Umbilical cord (tissue), 2 donors: ENCODE measurements around a stretch of chr2.

GRCh38 chr2:106030364-106031384 is 34.8 kb upstream of the ECRG4 start:
- RAMPAGE, long total RNA: no peak

- RAMPAGE, long total RNA: no peak
These were observed 56.1 kb downstream of the UXS1 start for GRCh38 chr2:106137923-106138498.

GRCh38 chr2:106383050-106383459 is 85.2 kb downstream of the RGPD3 start:
- RAMPAGE, long total RNA: no peak

DNA sequence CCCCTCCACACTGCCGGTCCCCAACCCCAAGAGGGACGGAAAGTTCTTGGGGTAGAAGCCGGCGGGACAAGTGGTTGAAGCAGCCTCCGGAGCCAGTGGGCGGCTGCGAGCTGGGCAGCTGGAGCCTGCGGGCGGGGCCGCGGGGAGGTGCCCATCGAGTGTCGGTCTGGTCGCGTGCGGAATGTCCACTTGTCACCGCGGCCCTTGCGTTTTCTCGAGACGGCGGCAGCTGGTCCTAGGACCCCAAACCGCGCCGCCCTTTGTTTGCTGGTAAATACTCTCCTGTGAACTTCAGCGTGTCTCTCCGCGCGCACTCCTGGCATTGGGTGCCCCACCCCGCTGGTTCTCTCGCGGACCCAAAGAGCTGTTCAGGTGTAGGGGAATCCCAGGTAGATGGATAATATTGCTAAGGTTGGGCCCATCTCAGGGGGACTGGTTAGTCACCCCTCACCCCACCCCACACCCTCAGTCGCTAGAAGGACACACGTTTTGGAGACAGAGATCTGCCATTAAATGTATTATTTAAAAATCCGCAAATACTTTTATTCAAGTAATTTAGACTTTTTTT is 1.5 kb upstream of the ST6GAL2 start:
- RAMPAGE, long total RNA: no peak

DNA sequence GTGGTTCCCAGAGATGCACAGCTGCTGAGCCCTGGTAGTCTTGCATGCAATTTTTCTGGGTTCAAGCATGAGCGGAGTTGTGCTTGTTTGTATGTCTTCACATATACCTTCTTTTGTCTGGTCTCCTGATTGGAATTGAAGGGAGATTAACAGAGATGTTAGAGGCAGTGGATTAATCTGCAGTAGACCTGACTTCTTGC is 251.9 kb upstream of the ST6GAL2 start:
- RAMPAGE, long total RNA: no peak

GRCh38 chr2:107542101-107542942 is 284.4 kb upstream of the RGPD4 start:
- RAMPAGE, long total RNA: no peak

- RAMPAGE, long total RNA: no peak
These were observed 20.1 kb upstream of the SULT1C2 start for GRCh38 chr2:108268687-108268886.

DNA sequence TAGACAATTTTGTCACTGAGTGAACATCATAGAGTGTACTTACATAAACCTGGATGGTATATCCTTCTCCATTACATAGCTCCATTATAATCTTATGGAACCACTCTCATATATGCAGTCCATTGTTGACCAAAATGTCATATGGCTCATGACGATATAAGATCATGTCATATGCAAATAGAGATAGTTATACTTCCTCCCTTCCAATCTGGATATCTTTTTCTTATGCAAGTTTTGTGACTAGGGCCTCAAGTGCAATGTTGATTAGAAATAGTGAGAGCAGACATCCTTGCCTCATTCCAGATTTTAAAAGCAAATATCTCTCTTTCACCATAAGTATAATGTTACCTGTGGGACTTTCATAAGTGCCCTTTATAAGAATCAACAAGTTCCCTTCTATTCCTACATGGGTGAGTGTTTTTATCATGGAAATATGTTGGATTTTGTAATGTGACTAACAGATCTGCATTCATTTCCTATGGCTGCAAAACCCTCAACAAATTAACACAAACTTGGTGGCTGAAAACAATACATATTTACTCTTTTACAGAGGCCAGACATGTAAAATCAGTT is 21.7 kb upstream of the SULT1C4 start:
- RAMPAGE, long total RNA: no peak

DNA sequence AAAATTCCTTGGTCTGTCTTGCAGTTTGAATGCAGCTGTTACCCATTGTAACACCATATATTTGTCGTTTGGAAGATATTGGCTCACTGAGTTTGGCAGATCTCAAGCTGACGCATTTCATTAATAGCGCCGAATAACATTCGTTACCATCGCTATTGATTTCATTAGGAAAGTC is 1.1 kb downstream of the LIMS1 start:
- RAMPAGE, long total RNA: no peak

GRCh38 chr2:108538122-108538737 is 4.0 kb downstream of the LIMS1 start:
- RAMPAGE, long total RNA: no peak

- RAMPAGE, long total RNA: no peak
These were observed 66.6 kb upstream of the RANBP2 start for GRCh38 chr2:108652606-108653105.

DNA sequence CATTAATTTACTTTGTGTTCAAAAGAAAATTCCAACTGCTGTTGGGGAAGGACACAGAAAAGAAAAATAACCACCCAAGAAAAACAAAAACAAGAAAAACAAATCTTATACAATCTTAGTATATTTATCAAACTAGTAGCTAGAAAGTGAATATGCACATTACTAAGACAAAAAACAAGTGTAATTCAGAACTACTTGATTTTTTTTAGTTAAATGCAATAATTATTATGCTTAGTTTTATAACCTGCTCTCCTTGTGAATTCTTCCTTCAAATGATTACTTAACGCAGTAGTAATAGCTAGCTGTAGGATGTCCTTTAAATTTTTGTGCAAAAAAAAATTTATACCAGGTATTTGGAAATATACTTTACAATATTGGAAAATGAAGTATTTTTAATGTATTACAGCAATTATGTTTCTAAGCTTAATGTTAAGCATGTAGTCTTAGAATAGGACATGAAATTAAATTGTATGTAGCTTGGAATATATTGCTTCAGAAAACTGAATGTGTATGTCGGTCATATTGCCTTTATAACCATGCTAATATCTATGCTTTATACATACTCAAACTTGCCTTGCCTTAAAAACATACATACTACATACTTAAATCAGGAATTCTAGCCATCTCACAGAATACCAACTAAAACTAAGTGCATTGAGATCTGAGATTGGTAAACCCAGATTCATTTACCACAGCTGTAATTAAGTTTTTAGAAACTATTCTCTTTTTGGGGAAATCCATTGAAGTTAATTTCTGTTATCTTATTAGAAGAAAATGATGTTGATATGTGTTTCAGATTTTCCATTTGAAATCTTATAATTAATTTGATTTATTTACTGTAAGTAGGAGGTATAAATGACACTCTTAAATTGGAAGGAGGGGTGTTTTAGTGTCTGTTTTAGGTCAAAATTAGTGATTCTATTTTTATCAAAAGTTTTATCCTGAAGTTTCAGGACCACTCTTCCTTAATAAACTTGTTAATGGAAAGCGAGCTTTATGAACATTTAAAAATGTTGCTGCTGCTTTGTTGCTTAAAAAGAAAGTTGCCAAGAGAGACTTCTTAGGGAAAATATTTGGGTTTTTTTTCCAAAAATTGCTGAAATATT is 34.6 kb upstream of the RANBP2 start:
- RAMPAGE, long total RNA: no peak

DNA sequence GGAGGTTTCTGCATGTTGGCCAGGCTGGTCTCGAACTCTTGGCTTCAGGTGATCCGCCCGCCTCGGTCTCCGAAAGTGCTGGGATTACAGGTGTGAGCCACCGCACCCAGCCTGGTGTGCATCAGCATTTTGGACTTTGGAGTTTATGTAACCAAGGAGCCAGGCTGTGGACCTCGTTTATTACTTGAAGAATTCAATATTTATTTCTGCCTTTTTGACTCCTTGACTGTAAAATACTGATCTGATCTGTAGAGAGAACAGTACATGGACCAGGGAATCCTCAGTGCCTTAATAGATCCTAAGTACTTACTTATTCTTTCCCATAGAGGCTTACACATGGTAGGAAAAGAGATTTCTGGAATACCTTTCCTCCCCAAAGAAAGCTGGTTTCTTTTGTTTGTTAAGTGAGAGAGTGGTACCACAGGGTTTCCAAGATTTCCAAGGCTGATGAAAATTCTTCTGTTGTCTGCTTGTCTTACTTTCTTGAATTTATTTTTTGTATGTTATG is 8.6 kb downstream of the RANBP2 start:
- RAMPAGE, long total RNA: no peak

- RAMPAGE, long total RNA: no peak
These were observed 11.7 kb downstream of the RANBP2 start for GRCh38 chr2:108730880-108731479.

GRCh38 chr2:108775660-108776178 is 10.9 kb upstream of the CCDC138 start:
- RAMPAGE, long total RNA: no peak

DNA sequence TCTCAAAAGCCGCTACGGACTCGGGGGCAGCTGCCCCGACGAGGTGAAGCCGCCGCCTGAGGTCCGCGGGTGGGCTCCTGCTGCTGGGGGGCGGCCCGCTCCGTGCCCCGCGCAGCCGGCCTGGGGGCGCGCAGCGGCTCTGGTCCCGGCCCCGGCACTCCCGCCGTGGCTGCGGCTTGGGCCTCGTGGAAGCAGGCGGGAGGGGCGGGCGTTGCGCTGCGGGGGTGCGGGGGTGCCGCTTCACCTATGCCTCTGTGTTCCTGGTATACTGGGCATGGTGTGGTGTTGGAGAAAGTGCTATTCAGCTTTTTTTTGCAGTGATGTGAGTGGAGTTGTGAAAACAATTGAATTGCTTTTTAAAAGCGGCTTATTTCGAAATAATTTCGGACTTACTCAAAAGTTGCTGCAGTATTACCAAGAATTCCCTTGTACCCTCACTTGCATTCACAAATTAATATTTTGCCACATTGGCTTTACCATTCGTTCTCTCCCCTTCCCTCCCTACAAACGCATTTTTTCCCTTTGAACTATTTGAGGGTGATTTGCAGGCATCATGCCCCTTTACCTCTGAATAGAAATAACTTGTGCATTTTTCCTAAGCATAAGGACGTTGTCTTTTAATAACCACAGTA is 418 bp downstream of the CCDC138 start:
- RAMPAGE, long total RNA: no peak

GRCh38 chr2:109067186-109068207 is 61.5 kb upstream of the SH3RF3 start:
- RAMPAGE, long total RNA: no peak

GRCh38 chr2:109143435-109144355 is 14.7 kb downstream of the SH3RF3 start:
- RAMPAGE, long total RNA: no peak

DNA sequence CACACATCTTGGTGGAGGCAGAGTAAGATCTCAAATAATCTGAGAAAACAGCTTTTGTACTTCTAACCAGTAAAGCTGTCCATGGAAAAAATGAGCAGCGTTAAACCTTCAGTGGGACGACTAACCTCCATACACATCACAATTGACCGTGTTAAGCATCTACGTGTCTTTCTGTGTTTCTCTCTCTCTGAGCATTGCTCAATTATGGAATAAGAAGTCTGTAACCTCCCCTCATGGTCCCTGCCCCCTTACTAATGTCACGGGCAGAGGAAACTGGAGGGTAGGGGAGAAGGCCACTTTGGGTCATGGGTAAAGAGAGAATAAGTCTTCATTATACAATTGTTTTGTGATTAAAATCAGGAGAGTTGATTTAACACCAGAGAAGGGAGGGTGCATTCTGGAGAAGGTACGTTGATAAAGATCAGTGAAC is 86.0 kb downstream of the SH3RF3 start:
- RAMPAGE, long total RNA: no peak

GRCh38 chr2:109238497-109239025 is 109.6 kb downstream of the SH3RF3 start:
- RAMPAGE, long total RNA: no peak